Measurements from ENCODE around the gene IL23A.

DNA sequence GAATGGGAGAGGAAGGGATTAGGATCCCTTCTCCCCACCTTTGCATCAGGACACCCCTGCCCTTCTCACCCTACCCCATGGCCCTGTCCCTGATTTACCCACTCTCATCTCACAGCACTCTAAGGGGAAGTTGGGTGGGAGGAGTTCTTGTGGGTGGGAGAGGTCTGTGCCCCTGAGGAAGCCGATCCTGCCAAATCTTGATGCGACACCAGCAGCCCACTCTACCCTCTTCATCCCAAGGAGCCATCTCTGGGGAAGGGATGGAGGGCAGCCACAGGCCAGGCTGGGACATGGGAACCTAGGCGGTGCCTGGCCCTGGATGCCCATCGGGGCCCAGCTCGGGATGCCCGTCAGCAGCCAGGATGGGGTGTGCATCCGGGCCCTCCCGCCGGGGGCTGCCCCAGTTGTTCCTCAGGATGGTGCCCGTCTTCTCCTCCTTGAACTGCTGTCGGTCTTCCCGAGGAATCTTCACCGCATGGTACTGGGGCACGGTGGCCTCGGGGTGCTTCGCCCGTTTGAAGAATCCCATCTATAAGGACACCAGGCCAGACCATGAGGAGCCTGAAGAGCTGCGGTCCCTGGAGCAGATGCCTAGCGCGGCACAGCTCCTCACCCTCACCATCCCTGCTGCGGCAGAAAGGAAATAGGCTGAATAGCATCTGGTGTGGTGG, 3.4 kb downstream of the METTL7B start:
- RAMPAGE, long total RNA, result no peak
- RRBS, result no CpG with 5 or more reads among the region's 21 CpGs

DNA sequence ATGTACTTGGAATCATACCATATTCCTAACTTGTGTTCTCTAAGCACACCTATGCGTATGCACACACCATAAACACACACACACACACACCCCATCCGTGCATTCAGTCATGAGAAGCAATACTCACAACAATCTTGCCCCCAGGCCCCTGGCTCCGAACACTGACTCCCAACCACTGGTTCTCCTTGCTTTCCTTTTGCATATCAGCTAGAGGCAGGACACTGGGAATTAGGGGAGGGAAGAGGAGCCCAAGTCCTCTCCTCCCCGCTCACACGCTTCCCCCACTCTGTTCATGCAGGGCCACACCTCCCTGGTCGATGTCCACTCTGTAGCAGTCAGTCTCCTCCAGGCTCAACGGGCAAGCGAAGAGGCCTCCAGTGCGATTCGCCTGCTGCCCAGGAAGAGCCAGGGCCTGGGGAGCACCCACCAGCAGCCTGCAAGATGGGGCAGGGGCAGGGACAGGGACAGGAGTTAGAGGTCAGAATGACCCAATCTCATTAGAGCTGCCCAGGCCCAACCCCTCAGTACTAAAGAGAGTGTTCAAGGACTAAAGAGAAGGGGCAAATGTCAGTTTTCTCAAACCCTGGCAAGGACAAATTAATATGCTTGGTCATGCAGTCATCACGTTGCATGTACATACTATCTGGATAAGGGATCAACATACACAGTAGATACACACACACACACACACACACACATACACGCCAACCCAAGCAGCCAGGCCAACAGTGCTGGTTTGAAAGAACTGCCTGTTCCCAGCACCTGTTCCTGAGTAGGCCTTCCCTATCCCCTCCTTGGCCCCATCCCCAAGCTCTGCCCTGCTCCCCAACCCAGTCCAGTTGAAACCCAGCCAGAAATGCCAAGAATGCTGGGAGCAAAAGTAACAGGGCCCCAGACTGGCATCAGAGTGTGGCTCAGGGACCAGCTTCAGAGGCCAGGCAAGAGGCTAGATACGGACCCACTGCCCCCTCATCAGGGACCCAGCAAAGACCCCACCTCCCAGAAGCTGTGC, 4.7 kb downstream of the ITGA7 start:
- RAMPAGE, long total RNA, result no peak
- RRBS, result no CpG with 5 or more reads among the region's 13 CpGs

DNA sequence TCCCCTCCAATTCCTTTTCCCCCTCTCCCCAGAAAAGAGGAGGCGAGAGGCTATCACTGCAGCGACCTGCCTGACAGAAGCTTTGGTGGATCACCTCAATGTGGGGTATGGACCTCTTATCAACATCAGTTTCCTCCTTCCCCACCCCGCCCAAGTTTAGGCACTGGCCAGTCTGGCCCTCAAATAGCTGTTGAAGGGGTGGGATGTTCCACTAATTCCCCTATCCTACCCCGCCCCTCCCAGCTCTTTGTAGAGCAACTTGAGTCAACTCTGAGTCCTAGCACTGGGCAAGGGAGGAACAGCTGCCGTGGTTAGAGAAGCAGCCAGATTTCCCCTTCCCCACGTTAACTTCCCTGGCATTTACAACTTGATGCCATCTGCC, 1.0 kb downstream of the BLOC1S1 start:
- RAMPAGE, long total RNA, result no peak
- RRBS, result no CpG with 5 or more reads among the region's 6 CpGs

- RAMPAGE, long total RNA, result no peak
- RRBS, result 57% methylated on average over 5 of the region's 17 CpGs
Measured at GRCh38 chr12:55729975-55730836, 1.4 kb upstream of the CD63 start.

- RAMPAGE, long total RNA, result no peak
- RRBS, result no CpG with 5 or more reads among the region's 6 CpGs
Measured at GRCh38 chr12:55833231-55833689, 3.9 kb upstream of the DNAJC14 start.

GRCh38 chr12:55901826-55902527, 25.7 kb downstream of the PYM1 start:
- RAMPAGE, long total RNA, result no peak
- RRBS, result no CpG with 5 or more reads among the region's 9 CpGs

- RAMPAGE, long total RNA, result no peak
Measured at GRCh38 chr12:55934357-55934669, 3.4 kb downstream of the DGKA start.

- RAMPAGE, long total RNA, result no peak
- RRBS, result no CpG with 5 or more reads among the region's 11 CpGs
Measured at GRCh38 chr12:56045334-56046022, 3.8 kb downstream of the RPS26 start.

- RAMPAGE, long total RNA, result no peak
- RRBS, result no CpG with 5 or more reads among the region's 6 CpGs
Measured at GRCh38 chr12:56082527-56083580, 2.9 kb downstream of the ERBB3 start.

GRCh38 chr12:56118713-56119158, 670 bp downstream of the ZC3H10 start:
- RAMPAGE, long total RNA, result no peak
- RRBS, result no CpG with 5 or more reads among the region's 10 CpGs

DNA sequence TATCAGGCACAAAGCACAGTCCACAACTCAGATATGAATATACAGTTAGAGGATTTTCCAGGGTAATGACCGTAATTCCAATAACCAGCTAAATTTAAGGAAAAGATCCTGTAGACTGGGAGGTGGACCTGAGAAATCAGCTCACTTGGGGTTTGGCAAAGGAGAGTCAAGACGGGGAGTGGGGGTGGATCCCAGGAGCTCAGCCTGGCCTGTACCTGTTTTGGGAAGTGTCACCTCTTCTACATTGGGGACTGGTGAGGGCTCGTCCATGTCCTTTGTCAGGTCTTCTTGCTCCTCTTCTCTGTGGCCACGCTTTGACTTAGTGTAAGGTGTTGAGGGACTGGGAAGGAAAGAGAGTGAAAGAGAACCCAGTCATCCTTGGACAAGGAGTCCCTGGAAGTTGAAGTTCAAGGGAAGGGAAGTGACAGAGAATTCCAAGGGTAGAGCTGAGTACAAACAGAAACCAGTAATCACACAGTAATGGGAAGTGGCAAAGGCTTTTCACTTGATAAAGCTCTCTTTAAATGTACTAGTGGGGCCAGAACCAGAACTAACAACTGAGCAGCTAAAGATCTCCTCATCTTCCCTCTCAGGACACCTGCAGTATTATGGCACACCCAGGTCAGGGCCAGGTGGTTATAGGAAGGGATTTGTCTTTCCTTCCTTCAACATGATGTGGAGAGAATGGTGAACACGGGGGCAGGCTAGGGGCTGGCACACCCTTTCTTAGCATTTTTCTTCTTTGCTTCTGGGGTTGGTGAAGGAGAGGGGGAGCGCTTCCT, 8.3 kb downstream of the SMARCC2 start:
- RAMPAGE, long total RNA, result no peak
- RRBS, result no CpG with 5 or more reads among the region's 6 CpGs

- RAMPAGE, long total RNA, result no peak
- RRBS, result no CpG with 5 or more reads among the region's 33 CpGs
Measured at GRCh38 chr12:56189922-56190469, 713 bp upstream of the SMARCC2 start.

GRCh38 chr12:56207674-56208568, 13.8 kb downstream of the RNF41 start:
- RAMPAGE, long total RNA, result no peak
- RRBS, result no CpG with 5 or more reads among the region's 10 CpGs

DNA sequence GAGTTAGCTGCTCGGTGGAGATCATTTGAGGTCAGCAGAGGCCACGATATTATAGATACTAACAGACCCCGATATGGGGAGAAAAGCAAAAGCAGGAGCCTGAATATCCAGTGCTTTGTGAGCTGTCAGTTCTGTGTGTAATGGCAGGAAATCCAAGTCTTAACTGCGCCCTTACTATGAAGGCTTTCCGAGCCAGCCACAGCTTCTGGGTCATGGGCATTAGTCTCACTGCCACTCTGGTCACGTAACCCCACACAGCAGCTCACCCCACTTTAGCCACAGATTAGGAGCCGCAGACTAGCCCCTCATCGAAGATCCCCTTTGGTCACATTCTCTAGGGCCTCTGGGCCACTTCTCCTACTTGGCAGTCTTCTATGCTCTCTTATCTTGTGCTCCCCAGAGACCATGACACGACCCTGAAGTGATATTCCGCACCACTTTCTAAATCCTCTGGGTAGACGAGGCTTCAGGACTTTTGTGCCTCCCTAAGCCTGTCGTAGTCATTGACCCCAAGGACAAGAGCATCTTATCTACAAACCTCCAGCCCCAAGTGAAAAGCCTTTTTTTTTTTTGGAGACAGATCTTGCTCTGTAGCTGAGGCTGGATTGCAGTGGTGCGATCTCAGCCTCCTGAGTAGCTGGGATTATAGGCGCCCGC, 837 bp upstream of the CS start:
- RAMPAGE, long total RNA, result no peak
- RRBS, result no CpG with 5 or more reads among the region's 15 CpGs

GRCh38 chr12:56338562-56339192, at the start of gene IL23A:
TSS of gene IL23A (plus strand) at chr12:56338884.
- RAMPAGE, long total RNA, result no peak
- RRBS, result no CpG with 5 or more reads among the region's 8 CpGs

- RAMPAGE, long total RNA, result no peak
- RRBS, result no CpG with 5 or more reads among the region's 6 CpGs
Measured at GRCh38 chr12:56464682-56464987, 3.7 kb upstream of the SPRYD4 start.

DNA sequence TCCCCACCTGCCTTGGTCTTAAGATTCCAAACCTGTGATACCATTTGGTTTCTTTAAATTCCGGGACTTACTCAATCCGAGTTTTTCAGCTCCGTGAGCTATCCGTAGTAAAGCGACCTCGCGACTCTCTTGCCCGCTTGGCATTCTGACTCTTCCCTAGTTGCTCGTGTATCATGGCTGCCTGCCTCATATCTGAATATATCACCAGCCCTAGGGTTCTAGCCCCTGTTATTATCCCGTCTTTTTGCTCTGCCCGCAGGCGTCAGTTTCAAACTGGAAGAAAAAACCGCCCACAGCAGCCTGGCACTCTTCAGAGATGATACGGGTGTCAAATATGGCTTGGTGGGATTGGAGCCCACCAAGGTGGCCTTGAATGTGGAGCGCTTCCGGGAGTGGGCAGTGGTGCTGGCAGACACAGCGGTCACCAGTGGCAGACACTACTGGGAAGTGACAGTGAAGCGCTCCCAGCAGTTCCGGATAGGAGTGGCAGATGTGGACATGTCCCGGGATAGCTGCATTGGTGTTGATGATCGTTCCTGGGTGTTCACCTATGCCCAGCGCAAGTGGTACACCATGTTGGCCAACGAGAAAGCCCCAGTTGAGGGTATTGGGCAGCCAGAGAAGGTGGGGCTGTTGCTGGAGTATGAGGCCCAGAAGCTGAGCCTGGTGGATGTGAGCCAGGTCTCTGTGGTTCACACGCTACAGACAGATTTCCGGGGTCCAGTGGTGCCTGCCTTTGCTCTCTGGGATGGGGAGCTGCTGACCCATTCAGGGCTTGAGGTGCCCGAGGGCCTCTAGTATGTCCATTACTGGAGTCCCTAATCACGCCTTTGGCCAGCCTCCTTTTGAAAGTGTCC, 630 bp downstream of the SPRYD4 start:
- RAMPAGE, long total RNA, result no peak
- RRBS, result 20% methylated on average over 4 of the region's 27 CpGs

DNA sequence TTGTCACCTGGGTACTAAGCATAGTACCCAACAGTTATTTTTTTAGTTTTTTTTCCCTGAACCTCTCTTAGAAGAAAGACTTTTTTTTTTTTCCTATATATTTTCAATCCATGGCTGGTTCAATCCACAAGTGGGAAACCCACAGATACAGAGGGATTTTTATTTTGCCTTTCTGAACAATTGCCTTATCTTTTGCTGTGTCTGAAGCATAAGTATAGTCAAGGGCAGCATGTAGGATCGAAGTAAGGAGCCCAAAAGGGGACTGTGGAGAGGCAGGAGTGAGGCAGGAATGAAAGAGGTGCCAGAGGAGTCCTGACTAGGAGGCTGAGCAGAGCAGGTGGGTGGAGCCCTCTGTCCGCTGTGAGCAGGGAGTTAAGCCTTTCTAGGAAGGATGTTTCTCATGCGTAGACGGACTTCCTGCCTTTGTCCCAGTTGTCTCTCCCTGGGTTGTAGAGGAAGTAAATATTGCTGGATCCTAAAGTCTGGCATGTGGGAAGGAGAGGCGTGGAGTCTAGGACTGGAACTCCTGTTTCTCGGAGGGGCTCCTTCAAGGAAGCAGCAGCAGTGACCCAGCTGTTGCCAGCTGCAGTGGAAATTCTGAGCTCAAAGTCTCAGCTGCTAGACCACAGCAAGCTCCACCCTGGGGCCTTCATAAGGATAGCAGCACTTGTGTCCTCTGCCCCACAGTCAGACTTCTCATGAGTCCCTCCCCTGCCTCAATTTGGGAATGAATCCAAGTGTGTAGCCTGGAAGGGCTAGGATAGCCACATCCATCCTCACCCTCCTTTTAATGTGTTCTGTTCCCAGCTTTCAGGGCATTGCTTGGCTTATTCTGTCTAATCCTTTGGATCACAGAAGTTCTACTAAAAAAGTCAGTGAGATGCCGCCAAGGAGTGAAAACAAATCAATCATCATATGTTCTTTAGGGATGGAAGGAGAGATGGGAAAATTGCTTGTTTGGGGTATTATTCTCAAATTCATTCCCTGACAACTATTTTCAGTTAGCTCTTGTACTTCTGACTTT, 44.0 kb downstream of the RBMS2 start:
- RAMPAGE, long total RNA, result no peak
- RRBS, result no CpG with 5 or more reads among the region's 7 CpGs

GRCh38 chr12:56632819-56633194, 2.7 kb upstream of the BAZ2A start:
- RAMPAGE, long total RNA, result no peak
- RRBS, result no CpG with 5 or more reads among the region's 2 CpGs

DNA sequence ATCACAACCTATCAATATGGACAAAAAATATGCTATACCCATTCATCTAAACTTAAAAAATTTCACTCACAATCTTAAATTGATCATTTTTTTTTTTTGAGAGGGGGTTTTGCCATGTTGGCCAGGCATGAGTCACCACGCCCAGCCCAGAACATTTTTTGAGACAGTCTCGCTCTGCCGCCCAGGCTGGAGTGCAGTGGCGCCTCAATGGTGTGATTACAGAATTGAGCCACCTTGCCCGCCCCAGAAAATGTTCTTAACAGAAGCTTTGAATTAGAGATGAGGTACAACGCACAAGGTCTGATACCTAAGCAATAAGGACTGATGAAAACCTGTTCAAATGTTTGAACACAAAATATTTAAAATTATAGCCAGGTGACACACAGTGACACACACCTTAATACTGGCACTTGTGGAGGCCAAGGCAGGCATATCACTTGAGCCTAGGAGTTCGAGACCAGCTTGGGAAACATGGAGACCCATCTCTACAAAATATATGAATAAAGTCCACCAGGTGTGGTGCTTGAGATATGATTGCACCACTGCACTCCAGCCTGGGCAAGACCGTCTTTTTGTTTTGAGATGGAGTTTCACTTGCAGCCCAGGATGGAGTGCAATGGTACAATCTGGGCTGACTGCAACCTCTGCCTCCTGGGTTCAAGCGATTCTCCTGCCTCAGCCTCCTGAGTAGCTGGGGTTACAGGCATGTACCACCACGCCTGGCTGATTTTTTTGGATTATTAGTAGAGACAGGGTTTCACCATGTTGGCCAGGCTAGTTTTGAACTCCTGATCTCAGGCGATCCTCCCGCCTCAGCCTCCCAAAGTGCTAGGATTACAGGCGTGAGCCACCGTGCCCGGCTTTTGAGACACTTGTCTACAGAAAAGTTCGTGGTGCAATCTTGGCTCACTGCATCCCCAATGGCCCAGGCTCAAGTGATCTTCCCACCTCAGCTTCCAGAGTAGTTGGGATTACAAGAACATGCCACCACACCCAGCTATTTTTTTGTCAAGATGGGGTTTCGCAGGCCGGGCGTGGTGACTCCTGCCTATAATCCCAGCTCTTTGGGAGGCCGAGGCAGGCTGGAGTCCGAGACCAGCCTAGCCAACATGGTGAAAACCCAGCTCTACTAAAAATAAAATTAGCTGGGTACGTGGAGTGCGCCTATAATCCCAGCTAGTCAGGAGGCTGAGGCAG, 16.2 kb upstream of the ATP5F1B start:
- RAMPAGE, long total RNA, result no peak
- RRBS, result no CpG with 5 or more reads among the region's 23 CpGs

Data from hepatocyte (in vitro differentiated cells and primary cell).